Placental pericyte (primary cell): Measurements from ENCODE around the gene ZNF574.

DNA sequence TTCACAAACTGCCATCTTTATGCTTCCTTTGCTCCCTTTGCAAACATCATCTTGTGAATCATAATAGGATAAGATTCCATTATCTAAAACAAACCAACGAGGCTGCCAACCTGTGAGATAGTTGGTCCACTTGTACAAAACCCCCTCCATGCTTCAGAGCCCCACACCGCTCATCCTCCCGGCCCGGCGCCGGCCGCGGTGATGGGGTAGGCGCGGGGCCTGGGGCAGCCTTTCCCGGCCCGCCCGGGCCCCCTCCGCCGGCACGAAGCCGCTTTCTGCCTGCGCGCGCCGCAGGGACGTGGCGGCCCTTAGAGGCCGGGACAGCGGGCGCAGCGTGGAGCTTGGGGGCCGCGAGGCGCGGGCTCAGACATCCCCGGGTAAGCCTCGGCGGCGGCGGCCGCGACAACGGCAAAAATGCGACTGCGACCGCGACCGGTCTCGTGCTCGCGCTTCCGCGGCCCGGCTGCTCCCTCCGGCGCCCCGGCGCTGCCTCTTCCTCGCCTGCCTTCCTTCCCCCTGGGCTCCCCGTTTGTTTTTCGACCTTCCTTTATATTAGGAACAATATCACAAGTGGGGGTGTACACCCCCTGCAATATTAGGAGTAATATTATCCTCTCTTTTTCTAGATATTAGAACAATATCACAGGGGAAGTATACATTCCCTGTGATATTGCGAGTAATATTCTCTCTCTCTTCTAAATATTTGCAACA is 54.0 kb upstream of the CEACAM21 start:
- CAGE, long polyA plus RNA: no peak

DNA sequence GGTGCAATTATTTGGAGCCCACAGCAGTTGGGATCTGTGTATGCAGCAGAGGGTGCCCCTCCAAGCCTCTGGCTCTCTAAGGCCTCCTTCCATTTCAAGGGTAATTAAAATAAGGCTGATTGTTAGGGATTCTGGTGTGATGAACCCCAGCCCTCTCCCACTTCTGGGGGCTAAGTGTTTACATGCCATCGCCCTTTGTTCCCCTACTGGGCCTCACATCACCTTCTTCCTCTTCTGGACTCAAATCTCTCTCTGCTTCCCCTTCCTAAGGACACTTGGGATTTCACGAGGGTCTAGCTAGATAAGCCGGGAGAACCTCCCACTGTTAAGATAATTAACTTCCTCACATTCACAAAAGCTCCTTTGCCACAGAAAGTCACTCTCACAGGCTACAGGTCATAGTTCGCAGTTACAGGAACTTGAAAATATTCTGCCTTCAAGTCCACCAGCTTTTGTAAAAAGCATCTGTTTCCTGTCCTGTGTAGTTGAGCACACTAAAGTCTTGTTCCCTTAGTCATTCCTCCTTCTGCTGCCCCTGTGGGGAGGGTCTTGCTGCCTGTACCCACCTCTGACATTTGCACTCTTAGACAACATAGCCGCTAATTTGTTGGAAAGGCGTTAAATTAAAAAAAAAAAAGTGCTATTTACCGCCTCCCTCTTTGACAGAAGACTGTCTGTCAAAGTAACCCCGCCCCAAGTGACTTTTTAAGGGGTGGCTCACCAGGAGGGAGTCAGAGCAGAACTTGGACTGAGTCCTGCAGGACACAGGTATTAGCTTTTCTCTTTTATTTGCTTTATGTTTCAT is 27.0 kb upstream of the CEACAM21 start:
- CAGE, long polyA plus RNA: no peak

DNA sequence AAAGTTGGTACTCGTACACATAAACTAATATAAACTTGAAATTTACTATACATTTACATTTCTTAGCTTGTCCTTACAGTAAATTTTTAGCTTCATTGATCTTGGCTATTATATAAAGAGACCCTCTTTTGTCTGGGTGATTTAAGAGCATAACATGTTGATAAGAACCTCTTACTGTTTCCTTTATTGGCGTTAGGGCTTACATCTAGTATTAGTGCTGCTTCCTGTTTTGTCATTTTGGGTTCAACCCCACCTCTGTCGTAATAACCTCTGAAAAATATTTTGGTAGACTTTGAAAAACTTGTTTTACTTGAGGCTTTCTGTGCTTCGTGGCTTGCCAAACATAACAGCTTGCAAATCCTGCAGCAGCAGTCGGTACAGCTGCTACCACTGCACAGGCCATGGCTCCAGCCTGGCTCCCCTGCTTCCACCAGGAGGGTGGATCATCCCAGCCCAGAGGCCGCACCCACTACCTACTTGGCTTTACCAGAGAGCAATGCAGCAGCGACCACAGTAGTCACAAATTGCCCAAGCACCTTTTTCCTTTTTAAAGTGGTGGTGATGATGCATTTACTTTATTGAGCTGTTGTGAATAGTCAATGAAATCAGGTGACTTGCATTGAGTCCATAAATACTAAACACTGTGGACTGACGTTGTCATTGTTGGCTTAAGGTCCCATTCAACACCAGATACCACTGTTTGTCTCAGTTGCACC is 11.8 kb upstream of the CEACAM4 start:
- CAGE, long polyA plus RNA: no peak

- CAGE, long polyA plus RNA: no peak
Observed at GRCh38 chr19:41775306-41775877, 20.1 kb downstream of the CEACAM6 start.

GRCh38 chr19:41868099-41869409 is 8.5 kb downstream of the RPS19 start:
- CAGE, long polyA plus RNA: no peak

DNA sequence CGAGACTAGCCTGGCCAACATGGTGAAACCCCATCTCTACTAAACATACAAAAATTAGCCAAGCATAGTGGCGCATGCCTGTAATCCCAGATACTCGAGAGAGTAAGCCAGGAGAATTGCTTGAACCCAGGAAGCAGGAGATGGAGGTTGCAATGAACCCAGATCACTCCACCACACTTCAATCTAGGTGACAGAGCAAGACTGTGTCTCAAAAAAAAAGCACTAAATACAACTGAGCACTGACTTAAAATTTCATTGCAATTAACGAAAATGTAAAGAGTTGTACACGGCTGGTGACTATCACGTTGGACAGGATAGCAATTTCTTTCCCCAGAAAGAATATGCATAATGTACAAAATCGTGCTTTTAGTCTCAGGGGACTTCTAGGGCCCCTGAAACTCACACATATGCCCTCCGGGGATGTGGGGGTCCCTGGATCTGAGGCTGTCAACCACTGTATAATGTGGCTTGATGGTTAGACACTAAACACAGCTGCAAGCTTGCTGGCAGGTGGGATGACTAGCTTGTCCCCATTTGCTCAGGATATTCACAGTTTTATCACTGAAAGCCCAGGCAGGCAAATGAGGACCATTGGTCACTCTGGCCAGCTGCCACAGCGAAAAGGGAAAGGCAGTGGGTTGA is 17.3 kb downstream of the ARHGEF1 start:
- CAGE, long polyA plus RNA: no peak

GRCh38 chr19:42048995-42049377 is 21.0 kb downstream of the GRIK5 start:
- CAGE, long polyA plus RNA: no peak

- CAGE, long polyA plus RNA: no peak
Observed at GRCh38 chr19:42074701-42075938, 846 bp upstream of the ZNF574 start.

- CAGE, long polyA plus RNA: no peak
Observed at GRCh38 chr19:42075997-42076971, at the start of gene ZNF574. TSS of gene ZNF574 (plus strand) at chr19:42076166.

DNA sequence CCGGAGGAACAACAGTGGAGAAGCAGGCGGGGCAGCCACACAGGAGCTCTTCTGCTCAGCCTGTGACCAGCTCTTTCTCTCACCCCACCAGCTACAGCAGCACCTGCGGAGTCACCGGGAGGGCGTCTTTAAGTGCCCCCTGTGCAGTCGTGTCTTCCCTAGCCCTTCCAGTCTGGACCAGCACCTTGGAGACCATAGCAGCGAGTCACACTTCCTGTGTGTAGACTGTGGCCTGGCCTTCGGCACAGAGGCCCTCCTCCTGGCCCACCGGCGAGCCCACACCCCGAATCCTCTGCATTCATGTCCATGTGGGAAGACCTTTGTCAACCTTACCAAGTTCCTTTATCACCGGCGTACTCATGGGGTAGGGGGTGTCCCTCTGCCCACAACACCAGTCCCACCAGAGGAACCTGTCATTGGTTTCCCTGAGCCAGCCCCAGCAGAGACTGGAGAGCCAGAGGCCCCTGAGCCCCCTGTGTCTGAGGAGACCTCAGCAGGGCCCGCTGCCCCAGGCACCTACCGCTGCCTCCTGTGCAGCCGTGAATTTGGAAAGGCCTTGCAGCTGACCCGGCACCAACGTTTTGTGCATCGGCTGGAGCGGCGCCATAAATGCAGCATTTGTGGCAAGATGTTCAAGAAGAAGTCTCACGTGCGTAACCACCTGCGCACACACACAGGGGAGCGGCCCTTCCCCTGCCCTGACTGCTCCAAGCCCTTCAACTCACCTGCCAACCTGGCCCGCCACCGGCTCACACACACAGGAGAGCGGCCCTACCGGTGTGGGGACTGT is 3.7 kb downstream of the ZNF574 start:
- CAGE, long polyA plus RNA: no peak

DNA sequence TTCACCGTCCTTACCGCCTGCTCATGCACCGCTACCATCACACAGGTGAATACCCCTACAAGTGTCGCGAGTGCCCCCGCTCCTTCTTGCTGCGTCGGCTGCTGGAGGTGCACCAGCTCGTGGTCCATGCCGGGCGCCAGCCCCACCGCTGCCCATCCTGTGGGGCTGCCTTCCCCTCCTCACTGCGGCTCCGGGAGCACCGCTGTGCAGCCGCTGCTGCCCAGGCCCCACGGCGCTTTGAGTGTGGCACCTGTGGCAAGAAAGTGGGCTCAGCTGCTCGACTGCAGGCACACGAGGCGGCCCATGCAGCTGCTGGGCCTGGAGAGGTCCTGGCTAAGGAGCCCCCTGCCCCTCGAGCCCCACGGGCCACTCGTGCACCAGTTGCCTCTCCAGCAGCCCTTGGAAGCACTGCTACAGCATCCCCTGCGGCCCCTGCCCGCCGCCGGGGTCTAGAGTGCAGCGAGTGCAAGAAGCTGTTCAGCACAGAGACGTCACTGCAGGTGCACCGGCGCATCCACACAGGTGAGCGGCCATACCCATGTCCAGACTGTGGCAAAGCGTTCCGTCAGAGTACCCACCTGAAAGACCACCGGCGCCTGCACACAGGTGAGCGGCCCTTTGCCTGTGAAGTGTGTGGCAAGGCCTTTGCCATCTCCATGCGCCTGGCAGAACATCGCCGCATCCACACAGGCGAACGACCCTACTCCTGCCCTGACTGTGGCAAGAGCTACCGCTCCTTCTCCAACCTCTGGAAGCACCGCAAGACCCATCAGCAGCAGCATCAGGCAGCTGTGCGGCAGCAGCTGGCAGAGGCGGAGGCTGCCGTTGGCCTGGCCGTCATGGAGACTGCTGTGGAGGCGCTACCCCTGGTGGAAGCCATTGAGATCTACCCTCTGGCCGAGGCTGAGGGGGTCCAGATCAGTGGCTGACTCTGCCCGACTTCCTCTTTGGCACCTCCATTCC is 4.7 kb downstream of the ZNF574 start:
- CAGE, long polyA plus RNA: no peak

DNA sequence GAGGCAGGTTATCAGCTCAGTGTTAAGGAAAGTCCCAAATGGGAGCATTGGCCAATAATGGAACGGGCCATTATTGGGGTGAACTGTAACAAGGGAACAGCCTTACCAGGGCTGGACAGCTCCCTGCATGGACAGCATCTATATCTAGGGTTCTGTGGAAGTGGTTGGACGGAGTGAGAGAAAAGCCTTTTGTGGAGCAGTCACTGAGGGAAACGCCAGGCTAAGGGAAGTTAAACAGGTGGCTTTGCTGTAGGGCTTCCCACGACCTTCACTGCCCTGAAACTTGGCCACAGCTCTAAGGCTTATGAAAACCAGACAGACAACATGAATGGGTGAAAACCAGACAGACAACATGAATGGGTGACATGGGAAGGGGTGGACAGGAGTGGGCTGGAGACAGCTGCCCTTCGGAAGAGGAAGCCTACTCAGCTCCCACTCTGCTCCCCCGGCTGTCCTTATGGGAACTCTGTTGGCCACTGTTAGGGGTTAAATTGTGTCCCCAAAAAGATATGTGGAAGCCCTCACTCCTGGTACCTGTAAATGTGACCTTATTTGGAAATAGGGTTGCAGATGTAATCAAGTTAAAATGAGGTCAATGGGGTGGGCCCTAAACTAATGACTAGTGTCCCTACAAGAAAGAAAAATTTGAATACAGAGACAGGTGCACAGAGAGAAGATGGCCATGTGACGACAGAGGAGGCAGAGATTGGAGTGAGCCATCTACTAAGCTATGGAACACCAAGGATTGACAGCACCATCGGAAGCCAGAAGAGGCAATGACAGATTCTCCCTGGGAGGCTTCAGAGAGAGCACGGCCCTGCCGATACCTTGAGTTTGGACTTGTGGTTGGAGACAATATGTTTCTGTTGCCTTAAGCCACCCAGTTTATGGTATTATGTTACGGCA is 16.7 kb downstream of the POU2F2 start:
- CAGE, long polyA plus RNA: no peak

GRCh38 chr19:42195126-42195326 is 22.5 kb downstream of the DEDD2 start:
- CAGE, long polyA plus RNA: no peak

- CAGE, long polyA plus RNA: no peak
Observed at GRCh38 chr19:42201477-42202537, 15.7 kb downstream of the DEDD2 start.

DNA sequence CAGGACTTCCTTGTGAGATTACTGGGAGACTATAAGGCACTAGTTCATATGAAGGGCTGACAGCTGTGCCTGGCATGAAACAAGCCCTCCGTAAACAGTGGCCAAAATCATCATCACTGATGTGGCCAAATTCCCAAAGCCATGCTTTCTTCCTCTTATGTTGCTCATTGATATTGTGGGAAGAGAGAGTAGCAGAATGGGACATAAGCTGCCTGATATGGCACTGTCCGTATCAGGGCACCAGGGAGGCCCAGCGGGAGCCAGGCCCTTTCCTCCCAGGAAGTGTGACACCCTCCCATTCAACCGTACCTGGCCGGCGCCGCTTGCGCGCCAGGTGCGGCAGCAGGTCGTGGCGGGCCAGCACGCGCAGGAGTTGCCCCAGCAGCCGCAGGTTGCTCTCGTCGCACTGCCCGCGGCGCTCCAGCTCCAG is 1.1 kb downstream of the DEDD2 start:
- CAGE, long polyA plus RNA: no peak

DNA sequence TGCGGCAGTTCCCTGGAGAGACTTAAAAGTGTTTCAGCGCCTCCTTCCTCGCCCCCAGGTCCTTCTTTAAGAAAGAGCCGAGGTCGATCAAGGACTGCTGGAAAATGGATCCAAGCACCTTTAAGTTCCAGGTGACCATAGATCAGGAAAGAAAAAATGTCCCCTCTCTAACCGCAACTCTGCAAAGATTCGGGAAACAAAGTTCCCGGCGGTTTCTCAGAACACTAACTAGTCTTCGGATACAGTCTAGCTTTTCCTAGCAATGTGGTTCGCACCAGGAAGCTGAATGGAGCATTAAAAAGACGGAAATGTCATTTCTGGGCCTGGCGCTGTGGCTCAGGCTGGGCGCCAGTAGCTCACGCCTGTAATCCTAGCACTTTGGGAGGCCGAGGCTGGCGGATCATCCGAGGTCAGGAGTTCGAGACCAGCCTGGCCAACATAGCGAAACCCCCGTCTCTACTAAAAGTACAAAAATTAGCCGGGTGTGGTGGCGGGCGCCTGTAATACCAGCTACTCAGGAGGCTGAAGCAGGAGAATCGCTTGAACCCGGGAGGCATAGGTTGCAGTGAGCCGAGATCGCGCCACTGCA is 1.1 kb upstream of the GSK3A start:
- CAGE, long polyA plus RNA: no peak

DNA sequence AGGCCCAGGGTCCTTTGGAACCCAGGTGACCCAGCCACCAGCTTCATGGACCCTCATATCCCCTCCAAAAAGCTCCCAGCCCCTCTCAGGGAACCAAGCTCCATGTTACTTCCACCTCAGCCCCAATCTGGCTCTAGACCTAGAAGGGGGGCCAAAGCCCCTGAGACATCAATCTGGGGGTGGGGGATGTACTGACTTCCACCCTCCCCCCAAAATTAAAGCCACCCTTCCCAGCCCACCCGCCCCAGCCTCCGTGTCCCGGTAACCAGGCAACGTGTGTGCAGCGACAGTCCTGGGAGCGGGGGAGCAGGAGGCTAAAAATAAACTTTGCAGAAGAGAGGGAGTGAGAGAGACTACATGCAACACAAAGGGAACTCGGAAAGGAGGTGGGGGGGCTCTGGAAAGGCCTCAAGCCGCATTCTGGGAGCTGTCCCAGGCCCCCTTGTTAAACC is 2.8 kb downstream of the ERF start:
- CAGE, long polyA plus RNA: no peak

DNA sequence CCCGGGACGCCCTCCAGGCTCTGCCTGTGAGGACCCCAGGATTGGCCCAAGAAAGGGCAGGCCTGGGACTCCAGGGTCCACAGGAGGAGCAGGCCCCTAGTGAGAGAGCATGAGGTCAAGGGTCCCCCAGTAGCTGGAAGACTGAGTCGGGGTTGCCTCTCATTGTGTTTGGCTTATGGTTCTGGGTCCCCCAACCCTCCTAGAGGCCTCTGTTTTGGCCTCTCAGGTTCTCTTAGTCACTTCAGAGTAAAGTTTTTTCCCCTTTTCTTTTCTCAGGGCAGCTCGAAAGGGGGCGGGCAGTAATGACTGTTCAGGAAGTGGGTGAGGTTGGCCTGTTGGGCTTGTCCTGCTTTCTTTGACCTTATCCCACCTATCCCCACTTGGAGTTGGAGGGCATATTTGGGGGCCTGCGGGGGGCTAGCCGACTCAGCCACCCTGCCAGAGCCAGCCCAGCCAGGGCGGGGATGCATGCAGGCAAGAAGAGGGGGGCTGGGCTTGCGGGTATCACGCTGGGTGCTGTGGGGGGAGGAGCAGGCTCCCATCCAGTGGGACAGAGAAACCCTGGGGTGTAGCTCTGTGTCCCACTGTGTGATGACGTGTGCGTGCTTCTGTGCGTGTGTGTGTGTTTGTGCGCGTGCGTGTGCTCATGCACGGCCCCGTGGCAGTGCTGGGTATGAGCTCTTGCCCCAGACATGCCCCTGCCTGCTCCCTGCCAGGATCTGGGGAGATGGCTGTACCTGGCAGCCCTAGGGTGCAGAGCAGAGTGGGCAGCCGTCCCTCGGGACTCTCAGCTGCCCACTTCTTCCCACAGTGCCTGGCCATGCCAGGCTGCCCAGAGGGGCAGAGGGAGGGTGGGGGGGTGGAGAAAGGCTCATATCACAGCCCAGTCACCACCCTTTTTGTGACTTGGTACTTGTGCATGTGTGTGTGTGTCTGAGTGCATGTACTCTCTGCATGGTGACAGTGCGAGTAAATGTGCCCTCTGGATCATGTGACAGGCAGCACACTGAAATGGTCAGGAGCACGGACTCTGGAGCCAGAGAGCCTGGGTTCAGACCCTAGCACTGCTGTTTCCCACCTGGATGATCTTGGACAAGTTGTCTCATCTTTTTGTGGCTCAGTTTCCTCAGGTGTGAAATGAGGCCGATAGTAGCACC is 1.6 kb downstream of the CIC start:
- CAGE, long polyA plus RNA: no peak

- CAGE, long polyA plus RNA: no peak
Observed at GRCh38 chr19:42279761-42280872, 11.1 kb downstream of the CIC start.

DNA sequence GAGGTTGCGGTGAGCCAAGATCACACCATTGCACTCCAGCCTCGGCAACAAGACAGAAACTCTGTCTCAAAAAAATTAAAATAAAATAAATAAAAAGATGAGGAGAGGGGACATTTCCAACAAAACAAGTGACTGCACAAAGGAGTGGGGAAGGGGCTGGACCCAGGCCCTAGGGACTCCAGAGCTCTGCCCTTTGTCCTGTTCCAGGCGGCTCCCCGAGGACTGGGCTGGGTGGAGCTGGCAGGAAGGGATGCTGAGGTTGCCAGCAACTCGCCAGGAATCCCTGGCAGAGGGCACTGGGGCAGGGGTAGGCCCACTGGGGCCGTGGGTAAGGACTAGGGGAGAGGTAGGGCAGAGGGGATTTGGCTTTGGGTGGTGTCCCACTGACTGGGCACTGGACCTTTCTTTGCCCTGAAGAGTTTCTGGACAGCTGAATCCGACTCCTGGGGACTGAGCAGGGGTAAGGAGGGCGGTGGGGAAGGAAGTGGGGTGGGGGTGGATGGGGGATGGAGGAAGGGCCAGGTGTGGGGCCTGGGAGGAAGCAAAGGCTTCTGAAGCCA is 7.9 kb downstream of the LIPE start:
- CAGE, long polyA plus RNA: no peak